NCI-H460 (cell line): Measurements from ENCODE around the genes CD163L1, CLEC4E and A2ML1.

RAMPAGE:
- cytosol, long total RNA, result no peak
- long total RNA, result no peak
- nucleus, long total RNA, result no peak
Measured at GRCh38 chr12:7111957-7112507, 3.0 kb upstream of the C1RL start.

DNA sequence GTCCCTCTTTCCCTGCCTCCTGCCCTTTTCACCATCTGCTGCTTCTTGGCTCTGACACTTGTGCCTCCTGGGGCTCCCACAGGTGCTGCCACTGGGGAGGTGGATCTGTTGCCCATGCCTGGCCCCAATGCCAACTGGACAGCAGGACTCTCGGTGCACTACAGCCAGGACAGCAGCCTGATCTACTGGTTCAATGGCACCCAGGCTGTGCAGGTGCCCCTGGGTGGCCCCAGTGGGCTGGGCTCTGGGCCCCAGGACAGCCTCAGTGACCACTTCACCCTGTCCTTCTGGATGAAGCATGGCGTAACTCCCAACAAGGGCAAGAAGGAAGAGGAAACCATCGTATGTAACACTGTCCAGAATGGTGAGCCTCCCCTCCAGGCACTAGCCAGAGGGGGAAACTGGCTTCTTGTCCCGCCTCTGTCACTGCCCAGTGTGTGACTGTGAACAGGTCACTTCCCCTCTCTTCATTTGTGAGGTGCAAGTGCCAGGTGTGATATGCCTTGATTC is 6.6 kb downstream of the CLSTN3 start:
RAMPAGE:
- cytosol, long total RNA, result no peak
- long total RNA, result no peak
- nucleus, long total RNA, result no peak

DNA sequence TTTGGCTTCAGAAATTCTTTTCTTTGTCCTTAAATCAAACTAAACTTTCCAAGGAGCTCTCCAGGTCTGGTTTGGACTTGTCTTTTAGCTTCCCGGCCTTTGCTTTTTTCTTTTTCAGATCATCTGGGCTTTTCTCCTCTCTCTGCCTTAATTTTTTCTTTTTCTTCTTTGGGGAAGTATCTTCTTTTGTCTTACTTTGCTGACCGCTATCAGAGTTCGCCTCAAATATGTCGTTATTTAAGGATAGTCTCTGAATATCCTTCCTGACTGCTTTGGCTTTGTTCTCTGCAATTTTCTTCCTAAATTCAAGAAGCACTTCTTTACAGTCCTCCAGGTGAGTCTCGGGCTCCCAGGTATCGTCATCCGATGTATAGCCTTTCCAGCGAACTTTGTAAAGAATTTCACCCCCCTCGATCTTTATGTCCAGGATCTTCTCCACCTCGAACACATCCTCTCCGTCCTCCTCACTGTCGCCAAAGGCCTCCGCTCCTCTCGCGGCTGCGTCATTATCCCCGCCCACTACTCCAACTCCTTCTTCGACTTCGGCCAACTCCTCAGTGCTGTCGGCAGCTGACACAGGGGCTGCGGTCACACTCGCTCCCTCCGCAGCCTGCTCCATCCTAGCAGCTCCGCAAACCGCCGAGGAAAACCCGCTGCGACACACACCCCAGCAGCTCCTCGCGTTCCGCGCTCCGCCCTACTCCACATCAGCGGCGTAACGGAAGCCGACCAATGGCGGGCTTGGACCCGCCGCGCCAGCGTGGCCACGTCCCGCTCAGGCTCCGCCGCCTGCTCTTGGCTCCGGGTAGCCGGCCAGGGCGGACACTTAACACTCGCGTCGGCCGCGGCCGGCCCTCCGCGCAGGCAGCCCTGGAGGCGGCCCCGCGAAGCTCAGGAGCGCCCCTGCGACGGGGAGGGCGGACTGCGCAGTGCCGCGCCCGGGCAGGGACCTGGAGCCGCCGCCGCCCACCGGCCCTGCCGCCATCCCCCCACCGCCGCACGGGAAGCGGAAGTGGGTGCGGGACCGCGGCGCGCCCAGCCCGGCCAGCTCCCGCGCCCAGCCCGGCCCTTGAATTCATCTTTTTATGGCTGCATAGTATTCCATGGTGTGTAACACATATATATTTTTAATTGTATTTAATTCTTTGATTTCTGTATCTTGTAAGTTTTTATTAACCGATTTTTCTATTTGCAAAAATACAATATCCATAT is 4.2 kb downstream of the CD163L1 start:
RAMPAGE:
- cytosol, long total RNA, result no peak
- long total RNA, result no peak
- nucleus, long total RNA, result start-site peak on the minus strand centred at position 661 of the sequence, 113 bp wide, 26 and 104 reads in 2 replicates

GRCh38 chr12:7443841-7444517 is at the start of gene CD163L1:
TSS of gene CD163L1 (minus strand) at chr12:7444153.
RAMPAGE:
- cytosol, long total RNA, result no peak
- long total RNA, result no peak
- nucleus, long total RNA, result no peak

GRCh38 chr12:7637899-7638523 is 27.7 kb downstream of the APOBEC1 start:
RAMPAGE:
- cytosol, long total RNA, result no peak
- long total RNA, result no peak
- nucleus, long total RNA, result no peak

RAMPAGE:
- cytosol, long total RNA, result no peak
- long total RNA, result no peak
- nucleus, long total RNA, result no peak
Measured at GRCh38 chr12:7862716-7863517, 9.8 kb downstream of the SLC2A14 start.

DNA sequence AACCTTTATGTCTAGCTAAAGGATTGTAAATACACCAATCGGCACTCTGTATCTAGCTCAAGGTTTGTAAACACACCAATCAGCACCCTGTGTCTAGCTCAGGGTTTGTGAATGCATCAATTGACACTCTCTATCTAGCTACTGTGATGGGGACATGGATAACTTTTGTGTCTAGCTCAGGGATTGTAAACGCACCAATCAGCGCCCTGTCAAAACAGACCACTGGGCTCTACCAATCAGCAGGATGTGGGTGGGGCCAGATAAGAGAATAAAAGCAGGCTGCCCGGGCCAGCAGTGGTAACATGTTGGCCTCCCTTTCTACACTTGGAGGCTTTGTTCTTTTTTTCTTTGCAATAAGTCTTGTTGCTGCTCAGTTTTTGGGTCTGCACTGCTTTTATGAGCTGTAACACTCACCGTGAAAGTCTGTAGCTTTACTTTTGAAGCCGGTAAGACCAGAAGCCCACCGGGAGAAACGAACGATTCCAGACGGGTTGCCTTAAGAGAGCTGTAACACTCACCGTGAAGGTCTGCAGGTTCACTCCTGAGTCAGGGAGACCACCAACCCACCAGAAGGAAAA is 9.1 kb upstream of the SLC2A14 start:
RAMPAGE:
- cytosol, long total RNA, result no peak
- long total RNA, result no peak
- nucleus, long total RNA, result no peak

GRCh38 chr12:7926914-7927322 is 9.1 kb downstream of the SLC2A3 start:
RAMPAGE:
- cytosol, long total RNA, result no peak
- long total RNA, result no peak
- nucleus, long total RNA, result no peak

RAMPAGE:
- cytosol, long total RNA, result no peak
- long total RNA, result no peak
- nucleus, long total RNA, result no peak
Measured at GRCh38 chr12:8025957-8026733, 6.4 kb upstream of the FOXJ2 start.

RAMPAGE:
- cytosol, long total RNA, result no peak
- long total RNA, result no peak
- nucleus, long total RNA, result no peak
Measured at GRCh38 chr12:8033137-8034071, 888 bp downstream of the FOXJ2 start.

DNA sequence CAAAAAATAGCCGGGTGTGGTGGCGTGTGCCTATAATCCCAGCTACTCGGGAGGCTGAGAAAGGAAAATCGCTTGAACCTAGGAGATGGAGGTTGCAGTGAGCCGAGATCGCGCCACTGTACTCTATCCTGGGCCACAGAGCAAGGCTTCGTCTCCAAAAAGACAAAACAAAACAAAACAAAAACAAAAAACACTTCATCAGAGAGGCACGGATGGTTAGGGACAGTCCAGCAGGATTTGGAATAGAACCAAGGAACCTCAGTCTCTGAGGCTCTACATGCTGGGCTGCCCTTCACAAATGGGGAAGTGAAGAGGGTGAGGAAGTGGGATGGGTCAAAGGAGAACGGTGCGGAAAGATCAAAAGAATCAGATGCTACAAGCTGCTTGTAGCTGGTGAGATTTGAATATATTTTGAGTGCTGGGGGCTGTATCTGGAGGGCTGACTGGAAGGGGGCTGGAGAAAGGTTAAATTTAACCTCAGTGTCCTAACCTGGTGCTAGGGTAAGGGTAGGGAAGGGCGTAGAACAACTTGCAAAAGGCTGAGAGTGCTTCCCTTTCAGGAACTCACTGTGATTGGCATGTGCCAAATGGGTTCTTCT is 4.5 kb downstream of the FOXJ2 start:
RAMPAGE:
- cytosol, long total RNA, result no peak
- long total RNA, result no peak
- nucleus, long total RNA, result no peak

DNA sequence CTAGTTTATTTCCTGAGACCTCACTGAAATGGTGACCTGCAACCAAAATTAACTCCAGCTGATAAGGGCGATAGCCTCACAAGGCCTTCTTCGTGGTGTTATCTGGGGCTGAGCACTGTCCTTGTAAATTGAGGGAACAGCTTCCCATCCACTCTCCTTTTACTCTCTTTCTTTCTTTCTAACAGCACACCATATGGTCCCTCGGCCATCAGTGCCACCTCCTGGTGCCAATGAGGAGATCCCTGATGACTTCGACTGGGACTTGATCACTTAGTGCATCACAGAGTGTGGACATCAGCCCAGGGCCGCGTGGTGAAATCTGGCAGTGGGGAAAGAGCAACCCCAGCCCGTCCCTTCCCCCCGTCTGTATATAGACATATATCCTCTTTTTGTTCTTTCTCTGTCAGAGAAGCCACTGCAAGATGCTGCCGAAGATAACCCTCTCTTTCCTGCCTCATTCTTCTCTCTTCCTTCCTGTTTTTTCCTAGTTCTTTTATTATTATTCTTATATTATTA is 13.5 kb downstream of the C3AR1 start:
RAMPAGE:
- cytosol, long total RNA, result no peak
- long total RNA, result no peak
- nucleus, long total RNA, result no peak

GRCh38 chr12:8221328-8221499 is 6.2 kb downstream of the FAM90A1 start:
RAMPAGE:
- cytosol, long total RNA, result no peak
- long total RNA, result no peak
- nucleus, long total RNA, result no peak

RAMPAGE:
- cytosol, long total RNA, result no peak
- long total RNA, result no peak
- nucleus, long total RNA, result no peak
Measured at GRCh38 chr12:8227896-8228446, 553 bp upstream of the FAM90A1 start.

DNA sequence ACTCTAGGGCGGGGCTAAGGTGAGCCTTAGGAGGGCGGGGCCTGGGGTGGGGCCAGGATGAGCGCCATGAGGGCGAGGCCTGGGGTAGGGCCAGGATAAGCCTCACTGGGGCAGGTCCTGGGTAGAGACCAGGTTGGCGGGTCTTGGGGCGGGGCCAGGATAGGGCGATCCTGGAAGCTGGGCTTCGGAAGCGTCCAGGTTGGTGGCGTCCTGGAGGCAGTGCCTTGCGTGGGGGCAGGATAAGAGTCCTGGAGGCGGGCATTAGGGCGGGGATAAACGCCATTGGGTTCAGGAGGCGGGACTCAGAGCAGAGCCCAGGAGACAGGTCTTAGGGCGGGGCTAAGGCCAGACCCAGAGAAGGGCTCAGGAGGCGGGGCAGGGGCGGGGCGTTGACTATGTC is 15.7 kb upstream of the FAM90A1 start:
RAMPAGE:
- cytosol, long total RNA, result no peak
- long total RNA, result no peak
- nucleus, long total RNA, result no peak

DNA sequence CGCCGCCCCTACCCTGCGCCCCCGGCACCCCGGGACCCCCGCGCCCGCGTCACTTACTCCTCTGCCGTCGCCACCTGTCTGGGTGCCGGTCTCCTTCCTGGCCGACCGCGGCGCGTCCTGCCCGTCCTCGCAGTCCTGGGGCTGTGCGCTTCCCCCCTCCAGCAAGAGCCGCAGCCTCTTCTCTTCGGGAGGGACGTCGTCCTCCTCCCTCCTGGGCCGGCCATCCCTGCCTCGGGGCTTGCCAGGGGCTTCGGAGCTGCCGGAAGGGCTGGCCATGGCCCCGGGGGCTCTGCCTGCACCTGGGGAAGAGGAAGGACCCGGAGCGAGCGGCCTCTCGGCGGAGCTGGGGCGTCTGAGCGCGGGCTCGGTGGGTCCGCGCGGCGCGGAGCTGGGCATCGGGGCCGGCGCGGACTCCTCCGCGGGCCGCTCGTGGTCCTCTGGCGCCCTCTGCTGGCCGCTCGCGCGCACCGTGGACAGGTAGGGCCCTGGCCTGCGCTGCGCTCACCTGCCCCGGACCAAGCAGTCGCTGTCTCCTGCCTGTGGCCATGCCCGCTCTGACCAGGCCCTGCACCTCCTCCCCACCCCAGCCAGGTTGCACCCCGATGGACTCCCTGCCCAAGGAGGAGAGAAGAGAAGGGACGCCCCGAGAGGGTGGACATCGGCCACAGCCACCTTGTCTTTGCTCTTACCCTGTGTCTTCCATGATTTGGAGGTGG is 65.4 kb upstream of the CLEC6A start:
RAMPAGE:
- cytosol, long total RNA, result no peak
- long total RNA, result no peak
- nucleus, long total RNA, result no peak

DNA sequence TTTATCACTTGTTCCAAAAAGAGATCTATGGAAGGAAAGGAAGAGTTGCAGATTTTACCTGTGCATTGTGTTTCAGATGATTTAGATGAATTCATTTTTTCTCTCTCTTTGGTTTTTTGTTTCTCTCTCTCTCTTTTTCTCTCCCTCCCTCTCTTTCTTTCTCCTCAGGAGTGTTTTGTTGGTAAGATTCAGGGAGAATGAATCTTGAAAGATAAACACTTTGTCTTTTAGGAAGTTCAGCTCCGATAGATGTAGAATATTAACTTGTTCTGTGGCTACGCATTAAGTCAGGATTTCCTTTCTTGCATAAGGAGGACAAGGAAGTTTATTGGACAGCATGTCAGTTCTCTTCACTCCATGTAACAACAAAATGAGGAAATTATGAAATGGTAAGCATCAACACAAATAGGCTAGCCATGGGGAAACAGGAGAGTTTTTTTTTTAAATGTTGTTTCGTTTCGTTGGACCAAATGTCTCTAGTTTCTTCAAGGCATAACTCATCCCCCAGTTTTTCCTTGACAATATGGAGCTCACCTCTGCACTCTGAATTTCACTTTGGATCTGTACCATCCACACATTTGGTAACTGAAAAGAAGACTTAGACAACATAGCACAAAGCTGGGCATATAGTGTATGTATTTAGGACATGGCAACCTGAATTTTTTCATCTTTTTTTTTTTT is at the start of gene CLEC4E:
CLEC4E (minus strand) TSS at position 203 of the 681 bp plus-strand sequence.
RAMPAGE:
- cytosol, long total RNA, result no peak
- long total RNA, result no peak
- nucleus, long total RNA, result no peak

DNA sequence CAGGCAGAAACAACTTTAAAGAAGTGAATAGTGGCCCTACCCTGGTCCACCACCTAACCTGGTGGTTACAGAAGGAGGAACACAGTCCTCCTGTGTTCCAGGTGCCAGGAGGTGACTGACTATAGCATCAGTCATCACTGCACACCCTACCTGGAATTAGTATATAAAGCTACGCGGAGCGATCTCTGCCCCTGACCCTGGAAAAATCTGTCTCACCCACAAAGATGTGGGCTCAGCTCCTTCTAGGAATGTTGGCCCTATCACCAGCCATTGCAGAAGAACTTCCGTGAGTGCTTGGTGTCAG is at the start of gene A2ML1:
A2ML1 (plus strand) TSS at position 194 of the 304 bp plus-strand sequence.
RAMPAGE:
- cytosol, long total RNA, result no peak
- long total RNA, result no peak
- nucleus, long total RNA, result no peak

DNA sequence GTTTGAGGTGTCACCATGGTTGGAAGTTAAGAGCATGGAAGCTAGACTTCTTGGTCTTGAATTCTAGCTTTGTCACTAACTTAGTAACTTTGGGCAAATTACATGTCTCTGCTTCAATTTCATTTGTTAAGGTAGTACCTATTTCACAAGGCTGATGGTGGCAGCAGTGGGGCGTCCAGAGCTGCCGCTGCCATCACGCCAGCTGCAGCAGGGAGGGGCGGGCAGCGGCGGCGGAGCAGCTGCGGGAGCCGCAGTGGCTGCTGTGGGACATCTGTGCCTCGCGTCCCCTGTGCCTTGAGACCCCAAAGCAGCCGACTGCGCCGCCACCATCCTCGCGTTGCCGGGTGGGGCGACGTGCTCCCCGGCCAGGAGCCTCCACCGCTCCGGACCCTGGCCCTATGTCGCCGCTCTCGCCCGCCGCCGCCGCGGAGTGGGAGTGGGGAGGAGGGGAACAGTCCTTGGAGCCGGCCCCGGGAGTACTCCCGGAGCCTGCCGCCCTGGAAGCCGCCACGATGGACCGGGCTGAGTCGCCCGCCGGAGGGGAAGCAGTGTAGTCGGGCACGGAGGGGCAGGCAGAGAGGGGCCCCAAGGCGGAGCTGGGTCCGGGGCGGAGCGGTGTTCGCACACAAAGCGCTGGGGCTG is 51.5 kb downstream of the A2M start:
RAMPAGE:
- cytosol, long total RNA, result no peak
- long total RNA, result no peak
- nucleus, long total RNA, result no peak

DNA sequence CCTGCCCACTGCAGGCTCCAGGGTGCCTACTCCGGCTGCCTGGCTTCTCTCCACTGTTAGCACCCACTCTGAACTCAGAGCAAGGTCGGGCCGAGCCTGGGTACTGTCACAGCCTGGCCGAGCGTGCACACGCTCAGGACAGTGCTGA is 50.5 kb downstream of the A2M start:
RAMPAGE:
- cytosol, long total RNA, result no peak
- long total RNA, result no peak
- nucleus, long total RNA, result no peak